Camera-type eye (tissue), 1 donor: ENCODE data around the genes RALGDS and MYMK.

DNA sequence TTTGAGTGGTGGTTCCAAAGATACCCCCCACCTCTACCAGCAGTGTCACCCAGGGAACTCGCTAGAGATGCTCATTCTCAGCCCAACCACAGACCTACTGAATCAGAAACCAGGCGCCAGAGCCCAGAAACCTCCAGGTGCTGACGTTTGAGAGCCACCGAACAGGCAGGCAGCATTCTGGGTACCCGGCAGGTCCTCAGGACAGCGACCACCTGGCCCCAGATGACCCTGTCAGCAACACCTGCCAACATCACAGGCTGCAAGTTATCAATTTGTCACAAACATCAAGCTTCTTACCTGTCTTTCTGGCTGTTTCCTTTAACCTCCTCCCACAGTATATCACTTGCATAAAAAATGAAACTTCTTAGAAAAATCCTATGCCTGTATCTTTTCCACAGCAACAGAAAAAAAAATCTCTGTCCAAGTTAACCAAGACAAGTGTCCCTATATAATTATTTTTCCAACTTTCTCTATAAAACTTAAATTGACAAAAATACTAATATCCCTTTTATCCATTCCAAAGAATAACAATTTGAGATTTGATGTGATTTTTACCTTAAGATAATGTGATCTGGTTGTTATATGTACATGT, 19.4 kb downstream of the RAPGEF1 start:
- RAMPAGE, long total RNA: no peak

- RAMPAGE, long total RNA: no peak
These were observed 1.6 kb downstream of the RAPGEF1 start for GRCh38 chr9:131738230-131738661.

- RAMPAGE, long total RNA: no peak
These were observed 67.8 kb upstream of the RAPGEF1 start for GRCh38 chr9:131807726-131808050.

GRCh38 chr9:131824279-131824478, 84.3 kb upstream of the RAPGEF1 start:
- RAMPAGE, long total RNA: no peak

GRCh38 chr9:131862492-131862973, 122.7 kb upstream of the RAPGEF1 start:
- RAMPAGE, long total RNA: no peak

DNA sequence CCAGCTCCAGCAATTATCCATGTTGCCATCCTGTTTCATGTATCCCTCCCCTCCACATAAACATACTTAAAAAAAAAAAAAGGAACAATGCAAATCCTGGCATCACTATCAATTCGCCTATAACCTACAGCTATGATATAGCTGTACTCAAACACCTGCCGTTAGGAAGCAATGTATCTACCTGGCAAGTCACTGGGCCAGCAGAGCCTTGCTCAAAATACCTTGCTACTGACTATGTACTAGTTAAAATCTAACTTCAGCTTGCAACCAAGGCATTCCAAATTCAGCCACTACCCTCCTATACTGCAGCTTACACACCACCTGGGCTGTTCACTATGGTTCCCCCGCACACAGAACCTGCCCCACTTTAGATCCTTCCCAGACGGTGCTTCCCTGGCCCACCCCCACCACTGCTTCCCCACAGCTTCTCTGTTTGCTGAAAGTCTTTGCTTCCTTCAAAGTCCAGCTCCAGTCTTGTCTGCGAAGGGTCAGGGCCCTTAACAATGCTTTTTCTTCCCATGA, 89.9 kb downstream of the MED27 start:
- RAMPAGE, long total RNA: no peak

DNA sequence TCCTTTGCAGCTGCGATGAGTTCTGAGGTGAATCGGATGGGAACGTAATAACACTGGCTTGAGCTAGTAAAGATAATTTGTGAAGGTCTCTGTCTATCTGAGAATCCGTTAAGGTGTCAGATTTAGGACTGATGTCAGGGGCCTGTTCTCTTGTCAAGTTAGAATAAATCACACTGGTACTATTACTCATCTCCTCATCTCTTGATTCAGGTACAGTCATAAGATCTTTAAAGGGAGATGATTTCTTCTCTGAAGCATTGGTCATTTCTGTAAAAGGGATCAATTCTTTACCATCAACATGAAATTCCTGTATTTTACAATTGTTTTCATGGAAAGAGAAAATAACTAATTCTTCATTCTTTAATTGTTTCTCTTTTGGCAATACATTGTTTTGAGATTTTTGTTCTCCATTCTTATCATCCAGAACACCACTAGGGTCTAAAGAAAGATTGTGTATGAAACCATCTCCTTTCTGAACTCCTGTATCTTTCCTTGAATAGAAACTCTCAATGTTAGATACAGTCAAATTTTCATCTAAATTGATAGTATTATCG, 26.1 kb downstream of the SETX start:
- RAMPAGE, long total RNA: no peak

GRCh38 chr9:132383430-132384003, 23.1 kb downstream of the TTF1 start:
- RAMPAGE, long total RNA: no peak

GRCh38 chr9:132486972-132487384, 77.0 kb downstream of the CFAP77 start:
- RAMPAGE, long total RNA: no peak

- RAMPAGE, long total RNA: no peak
These were observed 437 bp downstream of the GTF3C4 start for GRCh38 chr9:132670788-132671014.

- RAMPAGE, long total RNA: no peak
These were observed 59.8 kb downstream of the GTF3C4 start for GRCh38 chr9:132729875-132730748.

DNA sequence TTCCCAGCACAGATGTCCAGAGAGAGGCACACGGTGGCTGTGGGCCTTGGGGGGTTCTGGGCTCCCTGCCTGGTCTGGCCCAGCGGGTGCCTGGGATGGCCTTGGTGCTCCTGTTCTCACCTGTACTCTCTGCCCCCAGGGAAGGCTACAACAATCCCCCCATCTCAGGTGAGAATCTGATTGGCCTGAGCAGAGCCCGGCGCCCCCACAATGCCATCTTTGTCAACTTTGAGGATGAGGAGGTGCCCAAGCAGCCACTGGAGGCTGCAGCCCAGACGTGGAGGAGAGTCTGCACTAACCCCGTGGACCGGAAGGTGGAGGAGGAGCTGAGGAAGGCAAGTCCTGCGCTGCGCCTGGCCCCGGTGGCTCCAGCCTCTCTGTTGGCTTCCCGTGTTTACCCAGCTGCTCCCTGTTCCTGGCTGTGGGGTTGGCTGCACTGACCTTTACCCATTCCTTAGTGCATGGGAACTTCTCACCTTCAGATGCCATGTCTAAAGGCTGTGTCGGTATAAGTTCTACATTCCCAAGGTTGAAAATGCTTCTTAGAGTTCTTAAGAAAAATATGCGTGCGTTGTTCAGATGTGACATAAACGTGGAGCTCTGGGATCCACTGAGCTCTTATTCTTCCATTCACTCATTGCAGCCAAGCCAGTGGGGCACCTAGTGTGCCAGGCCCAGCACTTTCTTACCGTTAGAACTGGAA, 11.0 kb upstream of the CEL start:
- RAMPAGE, long total RNA: no peak

DNA sequence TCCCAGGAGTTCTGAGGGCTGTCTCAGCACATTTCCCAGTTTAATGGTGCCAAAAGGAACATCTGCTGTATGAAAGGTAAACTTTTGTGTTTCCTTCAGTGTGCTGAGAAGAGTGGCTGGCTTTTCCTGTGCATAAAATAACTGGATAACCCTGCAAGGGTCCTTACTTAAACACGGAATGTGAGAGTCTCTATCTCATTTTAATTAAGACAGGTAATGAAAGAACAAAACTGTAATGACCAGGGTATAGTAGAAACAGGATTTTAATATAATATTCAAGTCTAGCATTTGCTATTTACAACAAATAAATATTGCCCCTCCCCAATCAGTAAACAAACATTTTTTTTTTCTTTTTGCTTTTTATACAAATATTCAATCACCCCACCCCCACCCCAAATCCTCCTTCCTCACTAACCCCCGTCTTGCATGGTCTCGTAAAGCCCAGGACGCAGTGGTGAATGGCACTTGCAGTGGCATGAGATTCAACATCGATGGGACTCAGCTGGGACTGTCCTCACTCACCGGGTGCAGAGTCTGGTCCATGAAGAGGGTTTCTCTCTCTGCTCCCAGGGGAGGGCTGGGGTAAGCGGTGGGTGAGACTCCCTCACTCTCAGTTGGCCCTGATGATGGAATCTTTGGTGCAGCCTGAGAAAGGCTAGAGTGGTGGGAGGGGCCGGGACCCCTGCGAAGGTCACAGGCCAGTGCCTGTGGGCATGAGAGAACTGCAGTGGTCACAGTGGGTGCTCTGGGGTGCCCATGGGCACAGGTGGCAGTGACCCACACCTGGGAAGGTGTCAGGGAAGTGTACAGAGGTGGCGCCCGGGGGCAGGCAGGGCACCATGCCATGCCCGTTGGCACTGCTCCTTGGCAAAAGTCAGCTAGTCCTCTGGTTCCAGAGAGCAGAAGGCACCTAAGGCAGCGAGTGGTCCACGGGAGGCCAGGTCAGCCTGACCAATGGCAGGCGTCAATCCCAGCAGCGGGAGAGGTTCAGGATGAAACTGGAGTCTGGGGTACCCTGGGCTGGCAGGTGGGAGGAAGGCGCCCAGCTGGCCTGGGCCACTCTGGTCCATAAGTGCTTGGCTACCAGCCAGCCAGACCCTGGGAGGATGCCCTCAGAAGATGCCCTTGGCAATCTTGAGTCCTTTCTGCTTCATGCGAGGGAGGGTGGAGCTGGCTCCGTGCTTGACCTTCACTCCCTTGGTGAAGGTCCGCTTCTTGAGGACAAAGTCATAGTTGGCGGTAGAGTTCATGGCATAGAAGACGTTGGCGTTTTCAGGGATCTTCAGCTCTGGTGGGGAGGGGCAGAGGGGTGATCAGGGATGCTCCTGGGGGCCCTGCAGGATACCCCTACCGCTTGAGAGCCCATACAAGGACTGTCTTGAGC, 23.1 kb downstream of the RALGDS start:
- RAMPAGE, long total RNA: no peak

DNA sequence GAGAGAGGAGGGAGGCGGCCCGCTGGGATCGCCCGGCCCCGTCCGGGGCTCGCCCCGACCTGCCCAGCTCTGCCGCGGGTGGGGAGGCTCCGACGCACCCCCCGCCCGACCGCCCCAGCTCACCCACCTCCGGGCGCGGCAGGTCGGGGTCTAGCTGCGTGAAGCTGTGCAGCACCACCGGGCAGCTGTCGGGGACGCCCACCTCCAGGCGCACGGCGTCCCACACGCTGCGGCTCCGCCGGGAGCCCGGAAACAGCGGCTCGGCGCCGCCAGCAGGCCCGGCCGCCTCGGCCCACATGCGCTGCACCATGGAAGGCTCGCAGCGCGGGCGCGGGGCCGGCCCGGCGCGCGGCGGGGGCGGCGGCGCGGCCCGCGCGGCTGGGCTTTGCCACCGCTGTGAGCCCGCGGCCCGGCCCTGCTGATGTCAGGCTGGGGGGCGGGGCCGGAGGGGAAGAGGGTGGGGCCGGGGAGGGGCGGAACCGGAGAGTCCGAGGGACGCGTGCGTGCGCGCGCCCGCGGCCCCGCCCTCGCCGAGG, at the start of gene RALGDS:
Gene RALGDS, minus strand, starts transcription at position 396 of the 536 bp plus-strand sequence.
- RAMPAGE, long total RNA: no peak

- RAMPAGE, long total RNA: no peak
These were observed 18.8 kb upstream of the RALGDS start for GRCh38 chr9:133139893-133140194.

DNA sequence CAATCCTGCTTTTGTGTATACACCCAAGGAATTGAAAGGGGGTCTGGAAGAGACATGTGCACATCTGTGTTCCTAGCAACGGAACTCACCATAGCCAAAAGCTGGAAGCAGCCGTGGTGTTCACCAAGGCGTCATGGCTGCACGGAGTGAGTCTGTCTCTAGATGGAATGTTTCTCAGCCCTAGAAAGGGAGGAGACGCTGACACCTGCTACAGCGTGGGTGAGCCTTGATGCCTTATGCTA, 59.5 kb downstream of the SURF6 start:
- RAMPAGE, long total RNA: no peak

DNA sequence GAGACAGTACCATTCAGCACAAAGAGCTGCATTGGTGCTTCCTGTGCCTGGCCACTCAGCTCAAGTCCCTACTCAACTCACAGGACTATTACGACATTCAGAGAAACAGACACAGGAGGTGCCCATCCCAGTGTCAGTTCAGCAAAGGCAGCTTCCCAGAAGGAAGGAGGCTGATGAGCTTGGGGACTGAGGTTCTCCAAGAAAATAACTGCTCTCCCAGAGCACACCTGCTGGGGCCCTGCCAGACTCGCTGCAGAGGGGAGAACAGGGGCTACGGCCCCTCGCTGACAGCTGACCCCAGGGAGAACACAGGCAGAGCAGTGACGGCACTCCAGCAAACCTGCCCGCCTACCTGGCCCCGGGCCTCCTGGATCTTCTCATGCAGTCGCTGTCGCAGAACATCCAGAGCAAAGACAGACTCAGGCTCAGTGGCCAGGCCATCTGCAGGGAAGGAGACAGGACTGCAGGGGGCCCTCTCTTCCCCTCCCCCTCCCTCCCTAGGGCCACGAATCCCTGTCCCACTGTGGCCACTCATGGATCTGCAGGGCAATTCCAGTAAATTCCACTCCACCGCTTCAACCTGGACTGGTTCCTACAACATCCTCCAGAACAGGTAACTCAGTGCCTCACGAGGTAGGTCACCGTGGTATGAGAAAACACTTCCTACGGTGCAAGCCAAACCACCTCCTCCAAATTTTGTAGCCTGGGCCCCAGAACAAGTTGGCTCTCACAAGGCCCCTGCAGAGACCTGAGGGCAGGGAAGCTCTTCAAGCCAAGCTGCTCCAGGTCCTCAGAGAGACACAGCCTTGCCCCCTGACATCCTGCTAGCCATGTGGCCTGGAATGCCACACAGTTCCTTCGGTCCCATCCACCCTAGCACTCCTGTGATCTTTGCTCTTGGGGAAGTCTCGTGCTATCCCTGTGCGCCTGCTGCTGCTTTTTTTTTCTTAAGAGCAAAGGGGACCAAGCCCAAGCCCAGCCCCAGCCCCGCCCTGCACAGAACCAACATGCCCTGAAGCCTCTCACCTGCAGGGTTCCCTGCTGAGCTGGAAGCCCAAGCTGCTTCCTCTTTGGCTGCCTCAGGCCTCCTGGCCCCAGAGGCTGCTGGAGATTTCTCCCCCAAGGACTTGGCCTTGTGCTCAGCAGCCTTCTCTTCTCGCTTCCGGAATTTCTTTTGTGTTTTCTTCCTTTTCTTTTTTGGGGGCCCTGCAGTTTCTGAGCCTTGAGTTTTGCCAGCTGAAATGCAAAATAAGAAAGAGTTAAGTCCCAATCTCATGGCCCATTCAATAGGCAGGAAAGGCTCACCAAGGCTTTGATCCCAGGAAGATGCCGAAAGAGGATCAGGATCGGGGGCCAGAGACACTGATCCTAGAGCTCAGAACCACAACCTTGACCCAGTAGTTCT, 2.1 kb downstream of the SURF6 start:
- RAMPAGE, long total RNA: no peak

DNA sequence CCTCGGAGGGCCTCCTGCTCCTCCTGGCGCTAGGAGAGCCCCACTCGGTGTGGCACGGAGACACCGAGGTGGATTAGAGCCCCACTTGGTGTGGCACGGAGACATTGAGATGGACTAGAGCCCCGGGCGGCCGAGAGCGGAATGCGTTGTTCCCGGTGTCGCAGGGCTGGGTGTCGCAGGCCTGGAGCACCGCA, 200 bp downstream of the RPL7A start:
- RAMPAGE, long total RNA: no peak

DNA sequence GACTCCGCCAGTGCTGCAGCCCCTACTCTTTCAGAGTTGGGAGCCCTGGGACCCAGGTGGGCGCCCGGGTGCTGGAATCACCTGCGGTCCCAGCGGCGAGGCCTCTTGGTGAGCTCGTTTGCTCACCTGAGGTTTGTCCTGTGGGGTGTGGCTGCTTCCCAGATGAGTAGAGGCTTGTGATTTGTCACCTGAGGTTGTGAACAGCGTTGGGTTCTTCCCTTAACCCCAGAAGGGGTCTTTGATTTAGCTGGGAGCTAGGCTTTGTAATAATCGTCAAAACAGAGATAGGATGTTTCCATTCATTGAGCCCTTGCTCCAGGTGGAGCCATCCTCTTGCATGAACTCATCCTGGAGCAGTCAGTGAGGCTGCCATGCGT, 765 bp downstream of the SURF2 start:
- RAMPAGE, long total RNA: no peak

- RAMPAGE, long total RNA: start-site peak on the minus strand at chr9:133524955-133524961, 10 reads
These were observed at the start of gene MYMK for GRCh38 chr9:133524703-133525092. MYMK (minus strand) TSS chr9:133524959.